PC-3 (cell line): Measurements from ENCODE around the gene HERPUD2.

DNA sequence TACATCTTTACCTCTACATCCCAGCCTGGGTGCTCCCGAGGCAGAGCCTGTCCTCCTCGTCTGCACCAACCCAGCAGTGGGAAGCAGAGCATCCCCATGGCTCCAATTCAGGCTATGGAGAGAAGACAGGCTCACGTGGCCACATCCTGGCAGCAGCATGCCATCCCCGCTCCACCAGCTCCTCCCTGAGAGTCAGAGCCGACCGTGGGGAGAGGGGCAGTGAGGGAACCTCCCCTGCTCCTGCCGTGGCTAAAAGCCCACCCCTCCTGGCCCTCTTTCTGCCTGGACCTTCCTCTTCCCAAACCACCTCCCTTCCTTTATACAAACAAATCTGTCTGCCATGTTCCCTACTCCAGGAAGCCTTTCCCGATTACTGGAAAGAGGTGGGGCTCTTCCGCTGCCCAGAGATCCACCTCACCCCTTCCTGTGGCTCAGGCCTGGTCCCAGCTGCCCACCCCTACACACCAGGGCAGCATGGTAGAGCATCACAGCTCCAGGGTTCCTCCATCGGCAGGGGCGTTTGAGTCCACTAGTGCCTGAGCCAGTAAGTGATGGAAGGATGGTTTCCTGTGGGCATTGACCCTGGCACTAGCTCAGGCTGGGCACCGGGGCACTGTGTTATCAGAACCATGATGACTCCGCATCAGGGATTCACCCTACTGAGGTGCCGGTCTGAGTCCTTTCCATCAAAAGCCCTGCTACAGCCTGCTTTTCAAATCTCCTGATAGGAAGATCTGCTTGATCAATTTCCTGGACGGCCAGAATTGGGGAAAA lies 10.7 kb upstream of the AQP1 start:
- RAMPAGE, long total RNA, result no peak

- RAMPAGE, long total RNA, result no peak
Observed at GRCh38 chr7:30938300-30938703, 25.5 kb upstream of the GHRHR start.

GRCh38 chr7:31023863-31024062 lies 28.3 kb upstream of the ADCYAP1R1 start:
- RAMPAGE, long total RNA, result no peak

- RAMPAGE, long total RNA, result no peak
Observed at GRCh38 chr7:32070062-32070340, 206 bp downstream of the PDE1C start.

DNA sequence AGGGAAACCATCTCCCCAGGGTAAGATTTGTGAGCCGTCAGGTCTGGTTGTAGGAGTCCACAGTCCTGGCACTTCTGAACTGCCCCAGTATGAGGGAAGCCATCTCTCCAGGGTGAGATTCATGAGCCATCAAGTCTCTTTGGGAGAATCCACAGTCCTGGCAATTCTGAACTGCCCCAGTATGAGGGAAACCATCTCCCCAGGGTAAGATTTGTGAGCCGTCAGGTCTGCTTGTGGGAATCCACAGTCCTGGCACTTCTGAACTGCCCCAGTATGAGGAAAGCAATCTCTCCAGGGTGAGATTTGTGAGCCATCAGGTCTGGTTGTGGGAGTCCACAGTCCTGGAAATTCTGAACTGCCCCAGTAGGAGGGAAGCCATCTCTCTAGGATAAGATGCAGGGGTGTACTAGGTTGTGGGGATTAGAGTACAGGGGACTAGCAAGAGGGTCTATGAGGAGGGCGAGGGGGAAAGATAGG lies 15.8 kb downstream of the AVL9 start:
- RAMPAGE, long total RNA, result no peak

- RAMPAGE, long total RNA, result no peak
Observed at GRCh38 chr7:32669543-32670044, 174.3 kb downstream of the AVL9 start.

GRCh38 chr7:32680597-32680972 lies 185.3 kb downstream of the AVL9 start:
- RAMPAGE, long total RNA, result no peak

DNA sequence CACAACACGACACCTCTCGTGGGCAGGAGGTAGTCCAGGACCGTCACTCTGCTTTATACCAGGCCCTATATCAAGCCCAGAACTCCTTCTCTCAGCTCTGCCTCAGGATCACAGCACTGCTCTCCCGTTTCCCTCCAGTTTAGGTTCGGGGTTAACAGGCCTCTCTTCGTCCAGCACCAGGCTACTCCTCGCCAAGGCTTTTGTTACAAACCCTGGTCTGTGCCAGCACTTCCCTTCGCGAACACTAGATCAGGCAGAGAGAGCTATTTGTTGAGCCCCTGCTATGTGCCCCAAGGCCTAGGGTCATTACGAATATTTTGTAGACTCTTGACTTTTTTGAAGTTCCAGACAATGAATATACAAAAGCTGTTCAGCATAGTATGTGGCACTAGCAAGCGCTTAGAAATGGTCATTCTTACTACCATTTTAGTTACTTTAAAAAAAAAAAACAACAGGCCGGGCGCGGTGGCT lies 1.5 kb downstream of the FKBP9 start:
- RAMPAGE, long total RNA, result no peak

DNA sequence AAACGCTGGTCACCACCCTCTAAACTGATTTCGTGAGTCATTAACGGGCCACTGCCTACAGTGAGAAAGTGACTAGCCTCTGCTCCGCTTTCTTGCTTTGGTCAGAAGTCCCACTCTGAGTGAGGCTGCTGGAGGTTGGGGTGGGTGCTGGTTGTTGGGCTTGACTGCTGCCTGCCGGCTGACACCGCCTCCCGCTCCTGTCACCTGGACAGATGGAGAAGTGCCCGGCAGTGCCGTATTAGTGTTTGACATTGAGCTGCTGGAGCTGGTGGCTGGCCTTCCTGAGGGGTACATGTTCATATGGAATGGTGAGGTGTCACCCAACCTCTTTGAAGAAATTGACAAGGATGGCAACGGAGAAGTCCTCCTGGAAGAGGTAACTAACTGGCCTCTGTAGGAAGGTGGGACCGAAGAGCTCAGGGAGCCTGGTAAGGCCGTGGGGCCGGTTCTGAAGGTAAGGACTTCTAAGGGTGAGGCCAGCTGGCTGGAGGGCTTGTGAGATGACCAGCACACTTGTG lies 45.3 kb downstream of the FKBP9 start:
- RAMPAGE, long total RNA, result no peak

DNA sequence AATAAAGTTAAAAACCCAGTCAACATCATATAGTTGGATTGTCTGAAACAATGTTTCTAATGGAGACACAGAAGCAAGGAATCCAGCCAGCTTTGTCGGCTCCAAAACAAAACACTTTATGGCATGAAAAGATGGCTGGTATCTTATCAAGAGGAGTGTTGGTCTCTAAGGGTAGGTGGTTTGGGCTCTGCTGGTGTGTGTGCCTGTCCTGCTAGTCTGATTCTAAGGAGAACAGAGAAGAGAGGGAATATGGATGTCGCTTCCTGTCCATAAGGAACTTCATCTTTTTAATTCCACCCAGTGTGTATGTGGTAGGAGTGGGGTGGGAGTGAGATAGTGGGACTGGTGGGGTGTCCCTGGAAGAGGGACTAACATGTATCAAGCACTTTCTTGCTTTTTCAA lies 19.1 kb downstream of the NT5C3A start:
- RAMPAGE, long total RNA, result no peak

- RAMPAGE, long total RNA, result no peak
Observed at GRCh38 chr7:33050494-33050776, 12.1 kb downstream of the NT5C3A start.

DNA sequence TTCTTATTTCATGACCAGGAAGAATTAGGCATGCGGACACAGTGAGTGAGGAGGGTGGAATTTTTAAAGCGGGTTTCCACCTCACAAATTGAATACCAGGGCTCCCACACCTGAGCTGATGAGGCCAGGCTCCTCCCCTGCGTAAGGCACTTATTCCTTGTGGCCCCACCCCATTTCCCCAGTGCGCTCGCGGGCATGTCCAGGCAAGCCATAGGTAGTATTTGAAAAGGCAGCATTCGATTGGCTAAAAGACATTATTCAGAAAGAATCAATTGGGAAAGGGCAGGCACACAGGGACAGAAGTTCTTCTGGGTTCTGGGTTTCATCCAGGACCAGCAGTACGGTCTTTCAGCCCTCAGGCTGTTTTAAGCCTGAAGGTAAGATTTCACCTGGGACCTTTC lies 222.3 kb downstream of the BBS9 start:
- RAMPAGE, long total RNA, result no peak

GRCh38 chr7:33553956-33554595 lies 351.3 kb upstream of the BMPER start:
- RAMPAGE, long total RNA, result no peak

GRCh38 chr7:33722327-33723255 lies 182.7 kb upstream of the BMPER start:
- RAMPAGE, long total RNA, result no peak

GRCh38 chr7:34652612-34653350 lies 5.2 kb upstream of the NPSR1 start:
- RAMPAGE, long total RNA, result no peak

DNA sequence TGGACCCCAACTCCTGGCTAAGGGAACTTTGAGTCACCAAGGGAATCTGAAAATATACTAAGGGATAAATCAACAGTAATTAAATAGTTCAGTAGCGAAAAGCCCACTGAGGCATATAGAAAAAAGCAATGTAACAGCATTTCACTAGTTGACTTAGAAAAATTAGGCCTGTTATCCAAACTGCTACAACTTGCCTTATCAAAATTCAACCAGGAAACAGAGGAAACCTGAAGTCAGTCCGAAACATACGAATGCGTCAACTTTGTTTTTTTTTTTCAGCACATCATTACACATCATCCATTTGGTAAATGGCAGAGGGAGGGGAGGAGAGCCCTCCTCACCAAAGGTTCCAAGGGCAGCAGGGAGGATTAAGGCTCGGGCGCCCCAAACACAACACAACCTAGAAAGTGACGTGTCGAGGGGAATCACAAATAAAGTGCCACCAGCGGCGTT lies 1.1 kb downstream of the DPY19L1 start:
- RAMPAGE, long total RNA, result no peak

DNA sequence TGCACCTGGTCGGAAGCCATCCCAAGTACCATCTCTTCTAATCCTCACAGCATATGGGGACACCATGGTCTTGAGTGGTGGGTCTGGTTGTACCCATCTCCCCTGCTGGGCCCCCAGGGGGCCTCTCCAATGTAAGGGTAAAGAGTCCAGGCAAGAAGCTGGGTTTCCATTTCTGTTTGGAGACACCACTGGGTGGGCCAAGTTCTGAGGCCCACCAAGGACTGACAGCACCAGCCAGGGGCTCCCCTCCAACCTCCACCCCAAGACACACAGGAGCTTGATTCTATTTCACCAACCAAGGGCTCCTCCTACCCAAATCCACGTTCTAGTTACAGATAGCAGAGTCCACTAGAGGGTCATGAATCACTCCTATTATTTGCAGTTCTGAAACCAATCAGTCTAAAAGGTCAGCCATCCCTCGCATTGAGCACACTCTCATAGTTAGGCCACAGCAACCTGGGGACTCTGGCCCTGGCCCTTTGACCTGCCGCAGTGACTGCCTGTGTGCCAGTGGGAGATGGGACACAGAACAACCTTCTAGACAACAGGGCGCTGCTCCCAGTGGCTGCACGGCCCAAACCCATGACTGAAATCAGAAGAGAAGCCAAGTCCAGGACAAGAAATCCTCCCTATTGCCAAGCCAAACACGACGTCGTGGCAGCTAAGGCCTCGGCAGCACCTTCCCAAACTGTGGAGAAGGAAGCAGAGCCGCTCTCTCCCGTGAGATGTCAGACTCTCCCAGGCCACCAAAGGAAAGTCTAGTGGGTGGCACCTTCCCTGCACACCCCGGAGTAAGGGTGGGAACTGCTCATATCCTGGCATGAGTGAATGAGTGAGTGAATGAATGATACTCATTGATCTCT lies 158.6 kb downstream of the HERPUD2 start:
- RAMPAGE, long total RNA, result no peak

- RAMPAGE, long total RNA, result no peak
Observed at GRCh38 chr7:35625974-35626599, 68.8 kb downstream of the HERPUD2 start.

DNA sequence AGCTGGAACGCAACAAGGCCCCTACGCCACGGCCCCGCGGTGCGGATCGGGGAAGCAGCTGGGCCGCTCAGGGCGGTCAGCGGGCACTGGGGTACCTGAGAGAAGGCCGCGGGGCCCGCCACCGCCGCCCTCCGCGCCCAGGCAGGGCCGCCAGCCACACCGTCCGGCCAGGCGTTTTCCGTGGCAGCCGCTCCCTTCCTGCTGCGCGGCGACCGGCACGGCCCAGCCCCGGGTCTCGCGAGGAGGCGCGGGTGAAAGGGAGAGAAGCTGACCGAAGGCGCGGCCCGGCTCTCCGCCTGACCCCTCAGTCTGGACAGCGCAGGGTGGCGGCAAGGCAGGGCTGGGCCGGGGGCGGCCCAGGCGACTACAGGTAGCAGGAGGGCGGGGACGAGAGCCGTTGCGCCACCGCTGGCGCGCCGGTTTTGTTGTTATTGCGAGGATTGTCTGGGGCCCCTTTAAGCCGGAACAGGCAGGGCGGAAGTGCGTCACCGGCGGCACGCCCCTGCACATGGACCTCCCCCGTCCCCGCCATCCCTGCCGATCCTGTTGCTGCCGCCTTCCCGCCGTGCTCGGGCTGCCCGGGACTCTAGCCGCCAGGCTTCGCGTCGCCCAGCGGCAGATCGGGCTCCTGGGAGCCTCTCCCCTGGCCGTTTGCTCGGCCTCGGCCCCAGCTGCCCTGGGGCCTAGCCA lies at the start of gene HERPUD2:
HERPUD2 (minus strand) TSS at position 430 of the 690 bp plus-strand sequence.
- RAMPAGE, long total RNA, result no peak

DNA sequence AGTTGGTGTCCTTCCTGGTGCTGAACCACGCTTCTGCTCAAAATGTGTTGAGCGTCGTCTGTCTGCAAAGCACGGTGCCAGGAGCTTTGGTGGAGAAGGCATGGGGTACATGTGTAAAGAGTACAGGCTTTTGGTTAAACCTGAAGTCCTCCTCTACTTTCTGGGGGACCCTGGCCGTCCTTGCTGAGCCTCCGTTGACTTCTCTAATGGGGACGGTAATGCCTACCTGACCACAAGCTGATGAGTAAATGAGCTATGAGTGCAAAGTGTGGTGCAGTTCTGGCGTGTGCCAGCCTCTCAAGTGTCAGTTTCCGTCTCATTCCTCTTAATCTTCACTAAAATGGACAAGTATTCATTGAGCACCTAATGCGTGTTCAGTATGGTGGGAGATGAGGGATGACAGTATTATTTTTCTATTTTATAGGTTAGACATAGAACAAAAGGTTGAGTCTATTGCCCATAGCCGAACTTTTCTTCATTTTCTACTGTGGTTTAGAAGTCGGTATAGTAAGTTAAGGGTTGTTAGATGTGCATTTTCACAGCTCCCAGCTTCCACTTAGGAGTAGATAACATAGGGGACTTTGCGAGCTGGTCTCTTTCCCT lies 651 bp upstream of the HERPUD2 start:
- RAMPAGE, long total RNA, result no peak